SUDHL5 (cell line): ENCODE measurements around the gene DUSP5.

- PRO-cap, result no peak
Observed at GRCh38 chr10:110048818-110049504, 41.2 kb downstream of the ADD3 start.

DNA sequence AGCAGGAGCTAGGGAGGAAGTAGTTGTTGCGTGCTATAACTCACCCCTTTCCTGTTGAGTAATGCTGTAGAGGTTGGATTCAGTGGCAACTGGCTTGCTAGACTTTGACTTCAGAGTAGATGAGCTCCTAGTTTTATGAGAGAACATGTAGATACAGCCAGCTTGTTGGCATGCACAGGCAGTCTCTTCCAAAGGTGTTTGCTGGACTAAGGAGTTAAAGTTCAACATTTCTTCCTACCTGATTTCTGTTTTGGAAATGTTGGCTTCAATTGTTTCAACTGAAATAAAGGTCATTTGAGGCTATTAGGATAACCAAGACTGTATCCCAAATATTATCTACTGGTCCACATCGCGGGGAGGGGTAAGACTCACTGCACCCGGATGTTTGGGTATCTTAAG lies 66.1 kb upstream of the MXI1 start:
- PRO-cap, result no peak

DNA sequence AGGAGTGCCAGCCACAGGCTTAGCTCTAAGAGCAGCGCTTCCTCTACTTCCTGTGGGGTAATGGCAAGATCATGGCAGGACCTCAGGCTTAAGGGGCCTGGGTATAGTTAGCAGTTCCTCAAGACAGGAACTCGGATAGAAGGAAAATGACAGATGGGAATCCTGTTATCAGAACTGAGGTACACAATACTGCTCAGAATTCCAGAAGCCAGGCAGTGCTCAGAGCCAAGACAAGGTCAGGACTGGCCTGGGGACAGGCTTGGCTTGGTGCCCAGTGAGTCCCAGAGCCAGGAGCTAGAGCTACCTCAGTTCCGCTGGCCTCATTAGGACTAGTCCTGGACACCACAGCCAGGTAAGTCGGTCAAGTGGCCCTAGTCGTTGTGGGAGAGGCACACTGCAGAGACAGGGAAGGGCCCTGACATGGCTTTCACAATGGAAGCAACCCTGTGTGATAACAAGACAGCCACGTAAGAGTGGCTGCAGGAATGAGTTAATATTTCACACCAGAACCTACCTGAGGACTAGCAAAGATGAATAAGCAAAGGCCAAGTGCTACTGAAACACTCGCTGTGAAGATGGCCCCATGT lies 65.2 kb upstream of the MXI1 start:
- PRO-cap, result no peak

DNA sequence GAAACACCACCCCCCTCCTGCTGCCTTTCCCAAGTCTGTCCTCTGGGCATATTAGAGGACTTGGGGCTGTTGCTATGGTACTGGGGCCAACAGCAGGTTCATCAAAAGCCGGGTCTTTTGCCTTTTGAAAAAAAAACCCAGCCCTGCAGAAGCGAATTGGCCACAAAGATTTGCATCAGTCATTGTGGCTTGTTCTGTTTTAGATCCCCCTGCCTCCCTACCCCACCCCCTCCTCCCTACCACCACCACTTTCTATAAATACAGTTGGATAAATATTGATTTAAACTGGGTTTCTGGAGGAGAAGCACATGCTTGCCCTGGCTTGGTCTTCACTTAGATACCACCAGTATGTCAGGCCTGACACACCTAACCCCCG lies 7.0 kb downstream of the MXI1 start:
- PRO-cap, result no peak

- PRO-cap, result no peak
Observed at GRCh38 chr10:110226785-110226919, 19.2 kb downstream of the MXI1 start.

- PRO-cap, result no peak
Observed at GRCh38 chr10:110304123-110304641, 538 bp downstream of the SMNDC1 start.

DNA sequence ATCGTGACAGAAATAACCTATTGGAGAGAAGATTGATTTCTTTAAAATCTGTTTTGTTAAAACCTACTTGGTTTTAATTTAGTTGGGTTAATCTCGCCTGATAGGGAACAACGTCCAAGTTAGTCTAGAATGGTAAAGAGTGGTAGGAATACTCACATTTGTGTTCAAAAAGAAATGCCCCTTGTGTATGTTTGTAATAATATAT lies 643 bp upstream of the SMNDC1 start:
- PRO-cap, result no peak

GRCh38 chr10:110497121-110498047 lies at the start of gene DUSP5:
TSS of gene DUSP5 (plus strand) at chr10:110497907.
- PRO-cap, result bidirectional peak, plus-strand start at chr10:110497907, minus-strand start at chr10:110497683

GRCh38 chr10:110506946-110507482 lies 9.3 kb downstream of the DUSP5 start:
- PRO-cap, result no peak

DNA sequence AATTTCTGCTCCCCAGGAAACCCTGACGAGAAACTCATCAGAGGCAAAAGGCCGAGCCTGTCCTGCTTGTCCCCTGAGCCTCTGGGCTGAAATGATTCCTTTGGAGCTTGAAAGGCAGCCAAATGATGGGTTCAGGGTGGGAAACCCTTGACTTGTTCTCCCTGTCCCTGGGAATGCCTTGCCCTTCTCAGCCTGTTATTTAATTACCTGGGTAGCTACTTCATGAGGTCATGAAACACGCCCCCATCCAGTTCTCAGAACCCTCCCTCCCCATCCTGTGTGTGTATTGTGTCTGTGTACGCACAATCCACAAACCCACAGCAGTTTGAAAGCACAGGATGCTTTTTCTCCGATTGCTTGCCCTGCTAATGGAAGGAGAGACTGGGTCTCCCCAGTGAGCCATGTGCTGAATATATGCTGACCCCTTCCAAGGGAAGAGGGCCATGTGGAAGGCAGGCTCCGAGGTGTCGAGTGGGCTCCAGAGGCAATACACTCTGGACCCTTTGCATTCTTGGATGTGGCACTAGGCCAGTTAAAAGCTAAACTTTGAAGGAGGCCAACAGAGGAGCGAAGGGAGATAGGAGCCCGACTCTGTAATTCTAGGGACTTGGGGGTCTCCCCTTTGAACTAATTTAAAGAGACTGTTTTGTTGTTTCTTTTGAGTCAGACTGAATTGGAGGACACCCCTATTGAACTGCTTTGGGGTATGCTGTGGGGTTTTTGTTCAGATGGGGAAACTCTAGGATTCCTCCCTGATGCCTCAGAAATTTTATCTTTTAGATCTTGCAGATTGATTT lies 10.6 kb downstream of the DUSP5 start:
- PRO-cap, result no peak

DNA sequence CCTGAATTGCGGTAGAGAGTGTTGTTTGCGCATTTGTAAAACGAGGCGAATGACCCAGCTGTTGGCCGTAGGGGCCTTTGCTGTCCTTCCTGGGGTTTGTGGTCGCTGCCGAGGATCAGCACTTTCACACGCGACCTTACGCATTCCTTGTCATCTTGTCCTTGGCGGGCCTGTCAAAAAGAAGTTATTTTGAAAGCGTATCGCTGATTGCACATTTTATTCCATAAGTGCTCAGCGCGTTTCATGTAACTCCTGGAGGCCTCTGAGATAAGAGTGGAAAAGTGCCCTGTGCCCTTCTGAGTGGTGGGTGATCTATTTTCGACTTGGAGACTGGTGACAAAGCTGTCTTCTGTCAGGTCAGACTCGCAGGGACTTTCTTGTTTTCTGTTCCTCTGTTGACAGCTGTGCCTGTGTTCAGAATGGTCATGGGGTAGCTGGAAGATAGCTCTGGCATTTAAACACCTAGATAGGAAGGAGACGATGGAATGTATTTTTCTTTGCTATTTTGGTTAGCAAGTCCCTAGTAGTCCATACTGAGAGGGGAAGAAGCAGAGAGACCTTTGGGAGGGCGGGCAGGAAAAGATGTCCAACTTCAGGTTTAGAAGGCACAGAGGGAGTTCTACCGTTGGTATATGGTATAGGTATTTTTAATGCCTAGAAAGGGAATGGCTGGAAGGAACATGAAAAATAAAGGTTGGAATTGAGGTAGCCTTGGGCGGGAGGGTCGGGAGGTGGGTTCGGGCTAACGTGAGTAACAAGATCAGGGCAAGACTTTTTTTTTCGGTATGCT lies 41.1 kb downstream of the RBM20 start:
- PRO-cap, result no peak

DNA sequence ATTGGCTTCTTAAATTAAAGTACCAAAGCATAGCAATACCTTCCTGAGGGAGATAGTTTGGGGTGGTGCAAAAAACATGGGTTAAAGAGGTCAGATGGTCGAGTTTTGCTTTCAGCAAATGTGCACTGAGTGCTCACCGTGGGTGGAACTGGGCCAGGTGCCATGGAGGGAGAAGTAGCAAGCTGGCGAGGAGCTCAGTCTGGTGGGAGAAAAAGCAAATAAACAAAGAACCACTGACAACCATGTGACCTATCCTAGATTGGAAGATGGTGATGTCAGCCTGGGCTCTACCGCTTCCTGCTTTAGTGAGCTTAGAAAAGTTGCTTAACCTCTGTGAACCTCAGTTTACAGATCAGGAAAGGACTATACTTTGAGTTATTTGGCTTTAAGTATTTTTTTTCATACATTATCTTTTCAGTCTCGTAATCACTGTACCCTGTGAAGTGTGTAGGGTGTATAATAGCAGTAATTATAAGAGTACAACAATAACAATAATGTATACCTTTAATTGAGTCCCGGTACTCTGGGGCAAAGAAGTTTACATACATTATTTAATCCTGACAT lies 69.1 kb upstream of the PDCD4 start:
- PRO-cap, result no peak

GRCh38 chr10:110857518-110858587 lies 13.9 kb upstream of the PDCD4 start:
- PRO-cap, result no peak

GRCh38 chr10:110872030-110872500 lies 337 bp downstream of the PDCD4 start:
- PRO-cap, result bidirectional peak, plus-strand start at chr10:110872248, minus-strand start at chr10:110872224

- PRO-cap, result no peak
Observed at GRCh38 chr10:110872501-110872733, 689 bp downstream of the PDCD4 start.

DNA sequence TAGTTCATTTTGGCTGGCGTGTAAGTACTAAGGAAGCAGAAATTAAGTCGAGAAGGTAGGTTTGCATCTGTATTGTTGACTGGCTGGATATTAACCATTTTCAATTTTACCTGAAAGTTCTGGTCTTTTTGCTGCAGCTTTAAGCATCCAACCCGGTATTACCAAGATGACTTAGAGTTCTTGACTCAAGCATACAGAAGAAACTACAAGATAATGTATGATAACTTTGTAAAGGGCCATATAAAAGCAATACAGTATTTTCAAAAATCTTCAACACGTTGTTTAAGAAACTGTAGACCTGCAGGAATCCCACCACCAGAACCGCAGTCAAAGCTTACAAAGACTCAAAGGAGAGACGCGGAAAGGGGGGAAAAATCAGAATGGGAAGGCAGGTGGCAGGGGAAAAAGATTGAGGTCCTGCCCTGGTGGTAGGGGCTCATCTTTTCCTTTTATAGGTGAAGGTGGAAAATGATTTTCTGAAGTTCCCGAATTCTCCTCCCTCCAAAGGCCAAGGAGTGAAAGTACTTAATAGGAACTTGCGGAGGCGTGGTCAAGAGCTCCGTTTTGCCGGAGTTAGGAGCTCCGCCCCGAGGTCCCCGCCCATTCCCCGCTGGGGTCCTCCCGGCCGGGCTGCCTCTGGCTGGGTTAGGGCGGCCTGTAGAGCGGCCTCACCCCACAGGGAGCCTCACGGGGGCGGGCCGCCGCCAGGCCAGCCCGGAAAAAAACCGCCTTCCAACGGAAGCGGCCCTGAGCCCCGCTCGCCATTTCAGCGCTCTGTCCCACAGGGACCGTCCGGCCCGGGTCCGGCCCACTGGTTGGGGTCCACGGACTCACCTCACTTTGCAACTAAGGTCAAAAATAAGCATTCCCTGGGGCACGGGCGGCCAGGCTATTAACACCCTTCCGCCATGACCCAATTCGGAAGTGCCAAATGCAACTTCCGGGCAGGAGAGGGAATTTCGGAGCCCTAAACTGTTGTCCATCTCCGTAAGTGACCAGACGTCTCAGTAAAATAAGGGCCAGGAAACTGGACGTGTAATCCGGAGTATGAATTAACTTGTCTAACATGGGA lies 633 bp downstream of the BBIP1 start:
- PRO-cap, result unidirectional peak, plus-strand start at position 648 of the sequence; unidirectional peak, plus-strand start at position 676 of the sequence; unidirectional peak, plus-strand start at position 765 of the sequence

GRCh38 chr10:110946040-110947046 lies 26.9 kb downstream of the SHOC2 start:
- PRO-cap, result no peak

GRCh38 chr10:112089830-112090072 lies 93.8 kb downstream of the GPAM start:
- PRO-cap, result no peak

GRCh38 chr10:112241988-112242317 lies 41.2 kb upstream of the TECTB start:
- PRO-cap, result no peak

- PRO-cap, result no peak
Observed at GRCh38 chr10:112261637-112261836, 21.7 kb upstream of the TECTB start.